Peyer's patch (tissue), 4 donors: ENCODE data around the gene KRTAP10-2.

GRCh38 chr21:43734722-43735277, 15.9 kb downstream of the PDXK start:
- PRO-cap, result no peak
- RAMPAGE, long total RNA, 4 experiments, result no peak in any of the 4 experiments

DNA sequence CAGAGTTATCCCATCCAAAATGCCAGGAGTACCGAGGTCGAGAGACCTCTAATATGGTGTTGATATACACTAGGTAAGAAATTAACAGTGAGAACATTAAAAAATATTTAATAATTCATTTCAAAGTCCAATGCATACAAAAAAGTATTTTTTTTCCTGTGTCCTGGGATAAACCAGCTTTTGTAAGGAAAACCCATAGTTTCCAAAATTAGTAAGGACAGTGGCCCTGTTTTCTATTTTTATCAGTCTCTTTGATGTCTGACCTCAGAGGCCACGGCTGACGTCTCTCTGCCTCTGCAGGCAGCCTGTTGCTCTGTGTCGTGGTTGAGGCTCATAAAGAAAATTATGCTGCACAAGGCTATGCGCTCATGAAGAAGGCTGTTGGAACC, 48.8 kb downstream of the AGPAT3 start:
- PRO-cap, result no peak
- RAMPAGE, long total RNA, 4 experiments, result no peak in any of the 4 experiments

DNA sequence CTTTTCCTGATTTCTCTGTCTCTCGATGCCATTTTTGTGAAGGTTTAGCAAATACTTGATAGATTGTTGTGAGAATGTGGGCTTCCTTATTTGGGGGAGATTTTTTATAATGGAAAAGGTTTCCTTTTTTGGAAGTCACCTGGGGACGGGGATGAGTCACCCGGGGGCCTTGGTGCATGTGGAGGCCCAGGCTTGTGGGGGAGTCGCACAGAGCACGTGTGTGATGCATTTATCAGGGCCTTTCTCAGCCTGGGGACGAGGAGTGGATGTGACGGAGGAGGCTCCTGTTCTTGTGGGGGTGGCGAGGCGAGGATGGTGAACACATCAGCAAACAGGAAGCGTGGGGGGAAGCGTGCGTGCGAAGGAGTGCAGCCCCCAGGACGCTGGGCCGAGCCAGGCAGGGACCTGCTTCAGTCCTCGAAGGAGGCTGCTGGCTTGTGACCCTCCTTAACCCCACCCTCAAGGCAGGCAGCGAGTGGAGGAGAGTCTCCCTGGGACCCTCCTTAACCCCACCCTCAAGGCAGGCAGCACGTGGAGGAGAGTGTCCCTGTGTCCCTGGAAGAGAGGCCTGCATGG, 57.0 kb downstream of the AGPAT3 start:
- PRO-cap, result no peak
- RAMPAGE, long total RNA, 4 experiments, result no peak in any of the 4 experiments

DNA sequence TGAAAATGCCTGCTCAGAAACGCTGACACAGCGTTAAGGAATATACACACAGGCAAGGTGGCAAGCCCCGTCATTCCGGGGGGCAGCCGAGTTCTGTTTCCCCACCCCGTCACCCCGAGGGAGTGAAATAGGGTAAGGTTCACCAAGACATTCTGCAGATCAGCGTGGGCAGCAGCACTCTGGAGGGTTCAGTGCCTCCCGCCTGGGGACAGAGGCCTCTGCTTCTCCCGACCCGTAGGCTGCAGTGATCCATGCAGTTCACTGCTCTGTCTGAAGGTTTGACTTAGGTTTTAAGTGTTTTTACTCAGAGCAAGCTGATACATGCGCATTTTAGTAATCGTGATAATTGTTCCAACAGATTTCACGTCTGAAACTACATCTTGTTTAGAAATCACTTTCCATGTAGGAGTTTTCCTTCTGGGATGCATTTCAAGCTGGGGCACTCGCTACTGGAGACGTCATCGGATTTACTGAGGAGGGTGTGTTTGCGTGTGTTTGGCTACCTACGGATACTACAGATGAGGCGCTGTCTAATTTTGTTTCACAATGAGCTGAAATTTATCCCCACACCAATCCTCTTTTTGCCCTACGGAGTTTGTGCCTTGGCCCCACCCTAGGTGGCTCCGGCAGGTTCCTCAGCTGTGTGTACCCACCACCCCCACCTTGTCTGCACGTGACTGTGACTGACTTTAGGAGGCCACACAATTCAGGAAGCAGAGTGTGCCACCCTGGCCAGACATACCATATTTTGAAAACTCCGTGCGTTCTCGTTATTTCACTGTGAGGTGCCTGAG, 63.5 kb downstream of the AGPAT3 start:
- PRO-cap, result no peak
- RAMPAGE, long total RNA, 4 experiments, result no peak in any of the 4 experiments

DNA sequence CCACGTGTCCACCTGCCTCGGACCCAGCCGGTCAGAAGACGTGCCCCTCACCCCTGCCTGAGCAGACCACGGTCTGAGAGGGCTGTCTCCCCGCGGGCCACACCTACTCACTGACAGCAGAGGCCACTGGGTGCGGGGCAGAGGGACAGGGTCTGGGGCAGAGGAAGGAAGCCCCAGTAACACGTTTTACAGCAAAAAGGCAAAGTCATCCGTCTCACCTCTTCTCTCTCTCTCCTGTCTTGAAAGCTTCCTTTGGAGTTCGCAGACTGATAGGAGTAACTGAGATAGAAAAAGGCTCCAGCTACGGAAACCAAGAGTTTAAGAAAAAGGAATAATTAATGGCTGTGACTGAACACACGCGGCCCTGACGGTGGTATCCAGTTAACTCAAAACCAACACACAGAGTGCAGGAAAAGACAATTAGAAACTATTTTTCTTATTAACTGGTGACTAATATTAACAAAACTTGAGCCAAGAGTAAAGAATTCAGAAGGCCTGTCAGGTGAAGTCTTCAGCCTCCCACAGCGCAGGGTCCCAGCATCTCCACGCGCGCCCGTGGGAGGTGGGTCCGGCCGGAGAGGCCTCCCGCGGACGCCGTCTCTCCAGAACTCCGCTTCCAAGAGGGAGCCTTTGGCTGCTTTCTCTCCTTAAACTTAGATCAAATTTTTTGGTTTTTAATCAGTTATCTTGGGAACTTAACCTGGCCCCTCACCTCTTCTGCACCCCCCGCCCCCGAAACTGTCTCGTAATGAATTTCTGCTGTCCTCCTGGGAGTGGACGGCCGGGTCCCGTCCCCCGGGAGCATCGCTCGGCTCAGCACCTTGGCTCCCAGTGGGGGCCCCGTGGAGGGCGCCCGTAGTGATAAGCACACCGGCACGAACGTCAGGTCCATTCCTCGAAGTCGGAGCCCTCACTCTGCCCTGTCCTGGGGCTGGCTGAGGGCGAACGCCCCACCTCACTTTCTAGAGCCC, 29.8 kb upstream of the TRAPPC10 start:
- PRO-cap, result no peak
- RAMPAGE, long total RNA, 4 experiments, result no peak in any of the 4 experiments

DNA sequence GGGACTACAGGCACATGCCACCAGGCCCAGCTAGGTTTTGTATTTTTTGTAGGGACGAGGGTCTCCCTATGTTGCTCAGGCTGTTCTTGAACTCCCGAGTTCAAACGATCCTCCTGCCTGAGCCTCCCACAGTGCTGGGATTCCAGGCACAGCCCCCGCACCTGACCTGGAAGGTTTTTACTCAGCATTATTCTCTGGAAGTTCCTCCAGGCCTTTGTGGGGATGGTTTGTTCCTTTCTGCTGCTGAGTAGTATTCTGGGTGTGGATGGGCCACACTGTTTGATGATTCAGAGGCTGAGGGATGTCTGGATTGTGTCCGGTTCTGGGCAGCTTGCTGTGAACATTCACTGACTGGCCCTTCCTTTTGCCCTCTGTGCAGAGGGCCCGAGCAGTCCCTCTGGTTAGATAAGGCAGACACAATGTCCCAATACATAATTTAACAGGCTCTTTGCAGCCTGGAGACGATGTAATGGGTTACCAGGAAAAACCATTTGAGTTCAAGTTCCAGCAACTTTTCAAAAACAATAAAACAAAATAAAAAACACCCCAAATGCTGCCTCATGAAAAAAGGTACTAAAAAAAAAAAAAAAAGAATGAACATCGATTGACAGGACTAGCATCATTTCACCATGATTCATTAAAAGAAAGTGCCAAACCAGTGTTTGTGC, 5.9 kb upstream of the TRAPPC10 start:
- PRO-cap, result no peak
- RAMPAGE, long total RNA, 4 experiments, result no peak in any of the 4 experiments

DNA sequence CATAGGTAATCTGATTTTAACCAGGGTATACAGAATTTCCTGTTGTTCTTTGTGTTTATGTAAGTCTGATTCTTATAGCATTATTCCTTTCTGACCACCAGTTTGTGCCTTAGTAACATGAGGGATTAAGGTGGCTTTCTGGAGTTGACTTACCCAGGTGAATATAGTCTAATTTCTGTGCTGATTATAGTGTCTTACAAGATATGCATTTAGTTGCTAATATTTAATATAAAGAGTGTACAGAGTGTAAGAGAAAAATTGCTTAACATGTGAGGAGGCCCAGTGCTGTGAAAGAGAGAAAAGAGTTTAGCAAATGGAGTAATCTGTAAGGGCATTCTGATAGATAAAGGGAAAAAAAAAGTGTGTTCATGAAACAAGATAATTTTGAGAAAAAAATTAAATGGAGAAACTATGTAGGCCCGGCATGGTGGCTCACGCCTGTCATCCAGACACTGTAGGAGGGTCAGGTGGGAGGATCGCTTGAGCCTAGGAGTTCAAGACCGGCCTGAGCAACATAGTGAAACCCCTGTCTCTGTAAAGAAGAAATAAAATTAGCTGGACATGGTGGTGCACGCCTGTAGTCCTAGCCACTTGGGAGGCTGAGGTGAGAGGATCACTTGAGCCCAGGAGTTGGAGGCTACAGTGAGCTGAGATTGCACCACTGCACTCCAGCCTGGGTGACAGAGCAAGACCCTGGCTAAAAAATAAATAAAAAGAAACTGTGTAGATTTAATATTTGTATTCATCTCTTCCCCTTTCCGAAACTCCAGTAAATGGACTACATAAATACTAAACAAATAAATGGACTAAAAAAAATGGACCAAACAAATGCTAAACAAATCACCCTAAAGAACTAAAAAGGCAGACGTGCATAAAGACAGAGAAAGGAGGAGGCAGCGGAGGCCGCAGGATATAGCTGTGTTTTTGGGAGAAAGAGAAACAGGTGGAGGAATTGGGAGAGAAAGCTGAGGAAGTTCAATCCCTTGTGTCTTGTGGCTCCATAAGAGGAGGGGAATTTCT, 21.4 kb downstream of the TRAPPC10 start:
- PRO-cap, result no peak
- RAMPAGE, long total RNA, 4 experiments, result no peak in any of the 4 experiments

- PRO-cap, result no peak
- RAMPAGE, long total RNA, 4 experiments, result no peak in any of the 4 experiments
Measured at GRCh38 chr21:44058686-44059332, 46.7 kb downstream of the TRAPPC10 start.

- PRO-cap, result no peak
- RAMPAGE, long total RNA, 4 experiments, result no peak in any of the 4 experiments
Measured at GRCh38 chr21:44294517-44294931, 5.3 kb upstream of the PFKL start.

DNA sequence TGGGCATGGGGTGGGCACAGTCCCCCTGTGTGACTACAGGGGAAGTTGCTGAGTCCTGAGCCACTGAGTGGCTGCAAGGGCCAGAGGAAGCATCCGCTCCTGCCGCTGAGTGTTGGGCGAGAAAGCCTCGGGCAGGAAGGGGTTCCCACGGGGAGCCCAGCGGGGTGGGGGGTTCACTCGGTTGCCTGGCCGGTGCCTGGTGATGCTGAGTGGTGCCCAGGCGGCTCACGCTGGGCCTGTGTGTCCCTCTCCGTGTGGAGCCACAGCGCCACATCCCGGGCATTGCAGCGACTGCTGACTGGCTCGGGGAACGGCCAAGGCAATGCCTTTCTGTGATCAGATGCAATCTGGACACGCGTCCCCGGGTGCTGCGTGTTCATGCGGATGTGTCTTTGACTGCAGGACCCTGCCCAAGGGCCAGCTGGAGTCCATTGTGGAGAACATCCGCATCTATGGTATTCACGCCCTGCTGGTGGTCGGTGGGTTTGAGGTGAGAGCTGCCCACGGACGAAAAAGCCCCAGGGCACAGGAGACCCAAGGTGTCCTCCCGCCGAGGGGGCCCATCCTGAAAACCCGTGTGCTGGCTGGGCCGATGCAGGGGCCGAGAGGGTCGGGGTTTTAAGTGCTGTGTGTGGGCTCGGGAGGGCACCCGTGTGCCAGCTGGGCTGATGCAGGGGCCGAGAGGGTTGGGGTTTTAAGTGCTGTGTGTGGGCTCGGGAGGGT, 16.5 kb downstream of the CFAP410 start:
- PRO-cap, result no peak
- RAMPAGE, long total RNA, 4 experiments, result no peak in any of the 4 experiments

DNA sequence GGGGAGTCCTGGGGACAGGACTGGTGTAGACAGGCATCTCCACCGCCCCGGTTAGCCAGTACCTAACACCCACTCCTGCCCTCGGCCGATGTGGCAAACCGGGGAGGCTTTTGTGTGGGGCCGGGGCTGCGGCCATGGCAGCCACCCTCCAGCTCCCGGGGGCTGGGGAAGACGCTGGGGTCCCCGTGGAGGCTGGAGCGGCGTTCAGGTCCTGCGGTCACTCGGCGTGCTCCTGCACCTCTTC, 9.3 kb downstream of the CFAP410 start:
- PRO-cap, result no peak
- RAMPAGE, long total RNA, 4 experiments, result no peak in any of the 4 experiments

GRCh38 chr21:44551350-44551683, at the start of gene KRTAP10-2:
Gene KRTAP10-2, minus strand, starts transcription at chr21:44551505.
- PRO-cap, result no peak
- RAMPAGE, long total RNA, 4 experiments, result no peak in any of the 4 experiments

- PRO-cap, result no peak
- RAMPAGE, long total RNA, 4 experiments, result no peak in any of the 4 experiments
Measured at GRCh38 chr21:44704562-44705092, 6.7 kb downstream of the TSPEAR start.

DNA sequence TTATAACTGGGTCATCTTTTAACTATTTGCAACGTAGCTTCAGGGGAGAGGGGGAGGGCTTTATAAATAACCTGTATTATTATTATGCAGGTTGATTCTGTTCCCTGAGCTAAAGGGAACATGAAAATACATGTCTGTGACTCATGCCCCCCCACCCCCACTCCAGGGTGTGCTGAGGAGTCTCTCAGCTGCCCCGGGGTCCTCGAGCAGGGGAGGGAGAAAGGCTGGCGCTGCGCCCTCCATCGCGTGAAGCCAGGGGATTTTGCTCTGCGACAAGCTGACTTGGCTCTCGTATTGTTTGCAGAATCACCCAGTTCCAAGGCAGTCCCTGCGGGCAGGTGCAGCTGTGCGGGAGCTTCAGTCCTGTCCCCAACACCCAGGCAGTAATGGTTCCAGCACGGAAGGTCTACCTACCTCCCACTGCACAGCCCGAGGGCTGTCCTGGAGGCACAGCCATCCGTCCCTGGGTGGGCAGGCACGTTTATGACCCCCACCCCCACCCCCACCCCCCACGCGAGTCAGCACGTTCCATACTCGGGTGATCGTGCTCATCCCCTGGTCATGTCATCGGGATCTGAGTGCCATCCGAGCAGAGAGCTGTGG, 1.3 kb downstream of the TSPEAR start:
- PRO-cap, result no peak
- RAMPAGE, long total RNA, 4 experiments, result no peak in any of the 4 experiments

GRCh38 chr21:44710699-44711417, 514 bp downstream of the TSPEAR start:
- PRO-cap, result no peak
- RAMPAGE, long total RNA, 4 experiments, result no peak in any of the 4 experiments

- PRO-cap, result no peak
- RAMPAGE, long total RNA, 4 experiments, result no peak in any of the 4 experiments
Measured at GRCh38 chr21:44765229-44765858, 36.3 kb downstream of the UBE2G2 start.

DNA sequence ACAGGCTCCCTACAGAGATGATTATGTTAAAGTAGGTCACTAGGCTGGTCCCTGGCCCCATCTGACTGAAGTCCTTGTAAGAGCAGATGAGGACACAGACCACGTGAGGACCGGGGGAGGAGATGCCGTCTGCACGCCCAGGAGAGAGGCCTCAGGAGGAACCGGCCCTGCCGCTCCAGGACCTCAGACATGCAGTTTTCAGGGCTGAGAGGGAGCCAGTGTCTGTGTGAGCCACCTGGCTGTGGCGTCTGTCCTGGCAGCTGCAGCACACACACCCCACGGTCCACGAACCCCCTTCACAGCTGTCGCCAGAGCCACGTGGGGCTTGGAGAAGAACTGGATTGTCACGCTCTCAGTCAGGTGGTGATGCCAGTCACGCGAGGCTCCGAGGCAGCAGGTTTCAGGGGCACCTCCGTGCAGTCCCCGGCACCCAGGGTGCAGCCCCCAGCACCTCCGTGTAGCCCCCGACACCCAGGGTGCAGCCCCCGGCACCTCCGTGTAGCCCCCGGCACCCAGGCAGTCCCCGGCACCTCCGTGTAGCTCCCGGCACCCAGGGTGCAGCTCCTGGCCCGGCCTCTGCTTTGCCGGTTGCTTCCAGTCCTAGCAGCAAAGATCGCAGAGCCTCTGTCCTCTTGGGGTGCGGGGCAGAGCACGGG, 18.9 kb upstream of the SUMO3 start:
- PRO-cap, result no peak
- RAMPAGE, long total RNA, 4 experiments, result no peak in any of the 4 experiments

GRCh38 chr21:44853513-44854145, 19.9 kb downstream of the PTTG1IP start:
- PRO-cap, result no peak
- RAMPAGE, long total RNA, 4 experiments, result no peak in any of the 4 experiments

- PRO-cap, result no peak
- RAMPAGE, long total RNA, 4 experiments, result no peak in any of the 4 experiments
Measured at GRCh38 chr21:44854231-44854694, 19.2 kb downstream of the PTTG1IP start.

- PRO-cap, result no peak
- RAMPAGE, long total RNA, 4 experiments, result start-site peak on the minus strand in 1 of 4 experiments, at chr21:44866720-44866751 at its widest, 10 reads per replicate
Measured at GRCh38 chr21:44866338-44867244, 6.9 kb downstream of the PTTG1IP start.